ENCODE results near the genes CLEC18B, GLG1 and ZNRF1.

DNA sequence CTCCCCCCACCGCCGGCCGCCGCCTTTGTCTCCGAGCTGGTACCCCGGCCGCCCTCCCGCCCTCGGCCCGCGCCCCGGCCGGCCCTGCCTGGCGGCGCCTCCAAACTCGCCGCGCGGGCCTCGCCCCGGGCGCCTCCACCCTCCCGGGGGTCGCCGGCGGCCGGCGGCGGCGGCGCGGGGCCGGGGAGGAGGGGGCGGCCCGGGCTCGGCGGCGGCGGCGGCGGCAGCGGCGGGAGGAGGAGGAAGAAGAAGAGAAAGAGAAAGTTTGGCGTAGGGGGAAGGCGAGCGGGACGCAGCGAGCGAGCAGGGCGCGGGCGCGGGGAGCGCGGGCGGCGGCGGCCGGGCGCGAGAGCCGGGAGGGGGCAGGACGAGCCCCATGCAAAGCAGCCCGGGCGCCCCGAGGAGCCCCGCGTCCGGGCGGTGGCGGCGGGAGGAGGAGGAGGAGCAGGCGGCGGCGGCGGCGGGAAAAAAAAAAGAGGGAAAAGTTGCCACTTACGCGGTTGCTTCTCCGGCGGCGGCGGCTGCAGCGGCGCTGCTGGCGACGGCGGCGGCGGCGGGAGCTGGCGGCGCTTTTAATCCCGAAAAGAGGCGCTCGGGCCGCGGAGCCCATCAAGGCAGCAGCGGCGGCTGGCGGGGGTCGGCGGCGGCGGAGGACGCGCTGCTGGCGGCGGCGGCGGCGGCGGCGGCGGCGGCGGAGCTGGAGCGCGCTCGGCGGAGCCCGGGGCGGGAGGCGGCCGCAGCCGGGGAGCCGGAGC is 10.3 kb upstream of the ZFHX3 start:
- PRO-cap = bidirectional peak, plus-strand start at position 28 of the sequence, minus-strand start outside the sequence; bidirectional peak, plus-strand start at position 306 of the sequence, minus-strand start at position 248 of the sequence; bidirectional peak, plus-strand start outside the sequence, minus-strand start at position 652 of the sequence

DNA sequence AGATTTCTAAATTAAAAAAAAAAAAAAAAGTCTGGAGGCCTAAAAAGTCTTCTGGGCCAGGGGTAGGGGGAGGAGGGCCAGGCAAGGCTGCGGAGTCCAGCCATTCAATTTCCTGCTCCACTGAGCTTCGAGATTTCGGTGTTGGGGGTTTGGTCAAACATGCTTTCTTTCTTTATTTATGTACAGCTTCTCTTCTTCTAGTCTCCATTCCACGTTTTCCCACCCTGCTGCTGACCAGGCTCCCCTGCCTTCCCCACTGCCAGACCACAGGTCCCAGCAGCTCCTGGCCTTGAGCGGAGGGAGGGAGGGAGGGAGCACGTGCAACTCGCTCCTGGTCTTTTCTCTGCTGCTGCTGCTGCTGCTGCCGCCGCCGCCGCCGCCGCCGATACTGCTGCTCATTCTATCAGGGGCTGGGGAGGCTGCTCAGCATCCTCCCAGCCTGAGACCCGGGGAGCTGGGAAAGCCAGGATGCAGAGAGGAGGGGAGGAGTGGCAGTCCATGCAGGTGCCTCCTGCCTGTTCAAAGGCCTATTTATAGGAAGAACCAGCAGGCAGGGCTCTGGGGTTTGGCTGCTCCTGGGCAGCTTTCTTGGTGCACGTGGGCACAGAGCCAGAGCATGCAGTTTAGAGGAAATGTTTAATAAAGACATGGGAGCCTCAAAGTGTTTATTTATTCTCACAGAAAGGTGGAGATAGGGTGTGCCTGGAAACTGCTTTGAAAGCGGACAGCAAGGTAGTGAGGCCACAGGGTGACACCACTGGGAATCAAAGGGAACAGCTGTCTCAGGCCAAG is 23.4 kb upstream of the ZFHX3 start:
- PRO-cap = bidirectional peak, plus-strand start at position 473 of the sequence, minus-strand start at position 390 of the sequence

- PRO-cap = no peak
These were observed 45.8 kb upstream of the ZFHX3 start for GRCh38 chr16:73093736-73094042.

- PRO-cap = no peak
These were observed 78.4 kb upstream of the ZFHX3 start for GRCh38 chr16:73126130-73126959.

GRCh38 chr16:73690464-73690833 is 606.2 kb upstream of the PSMD7 start:
- PRO-cap = unidirectional peak, plus-strand start at chr16:73690576

GRCh38 chr16:74302667-74303407 is 6.2 kb downstream of the PSMD7 start:
- PRO-cap = no peak

DNA sequence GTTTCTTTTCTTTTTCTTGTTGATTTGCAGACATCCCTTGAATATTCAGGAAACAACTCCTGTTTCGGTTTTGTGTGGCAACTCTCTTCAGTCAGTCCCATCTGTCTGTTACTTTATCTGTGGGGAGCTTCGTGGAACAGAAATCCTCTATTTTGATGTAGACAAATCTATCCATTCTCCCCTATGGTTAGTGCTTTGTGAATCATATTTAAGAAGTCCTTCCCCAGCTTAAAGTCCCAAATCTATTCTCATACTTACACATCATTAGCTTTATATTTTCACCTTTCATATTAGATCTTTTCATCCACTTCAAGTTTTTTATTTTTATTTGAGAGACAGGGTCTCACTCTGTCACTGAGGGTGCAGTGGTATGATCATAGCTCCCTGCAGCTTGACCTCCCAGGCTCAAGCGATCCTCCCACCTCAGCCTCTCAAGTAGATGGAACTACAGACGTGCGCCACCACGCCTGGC is 20.9 kb downstream of the PSMD7 start:
- PRO-cap = no peak

DNA sequence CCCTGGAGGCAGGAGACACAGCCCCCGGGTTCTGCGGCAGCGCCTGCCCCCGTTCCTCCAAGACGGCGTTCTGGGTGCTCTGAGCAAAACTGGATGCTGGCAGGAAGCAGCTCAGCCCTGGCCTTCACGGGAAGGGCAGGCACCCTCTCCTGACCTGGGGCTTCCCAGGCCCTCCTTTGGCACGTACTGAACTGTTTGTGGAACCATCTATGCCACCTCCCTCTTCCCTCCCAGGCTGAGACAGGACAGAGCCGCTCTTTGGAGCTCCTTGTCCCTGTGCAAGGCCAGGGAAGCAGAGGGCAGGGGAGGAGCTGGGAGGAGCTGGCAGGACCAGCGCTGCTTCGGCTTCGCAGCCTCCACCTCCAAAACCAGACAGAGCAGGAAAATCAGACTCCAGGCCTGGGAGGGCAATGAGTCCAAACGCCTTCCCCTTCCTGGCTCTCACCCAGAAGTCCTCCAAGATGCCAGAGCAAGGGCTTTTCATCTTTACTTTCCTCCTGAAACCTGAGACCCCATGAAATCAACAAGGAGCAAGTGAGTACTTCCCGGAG is 22.4 kb downstream of the NPIPB15 start:
- PRO-cap = no peak

- PRO-cap = no peak
These were observed at the start of gene CLEC18B for GRCh38 chr16:74421079-74421587. Gene CLEC18B (minus strand): TSS chr16:74421478.

GRCh38 chr16:74606112-74607334 is at the start of gene GLG1:
Gene GLG1 (minus strand): TSS chr16:74607114.
- PRO-cap = bidirectional peak, plus-strand start at chr16:74606524, minus-strand start at chr16:74606567; bidirectional peak, plus-strand start at chr16:74606691, minus-strand start at chr16:74606603; bidirectional peak, plus-strand start at chr16:74607211, minus-strand start at chr16:74607097

- PRO-cap = no peak
These were observed 28.5 kb upstream of the GLG1 start for GRCh38 chr16:74635379-74635814.

- PRO-cap = no peak
These were observed 712 bp upstream of the RFWD3 start for GRCh38 chr16:74667281-74667896.

GRCh38 chr16:74734008-74734920 is 33.6 kb upstream of the MLKL start:
- PRO-cap = no peak

DNA sequence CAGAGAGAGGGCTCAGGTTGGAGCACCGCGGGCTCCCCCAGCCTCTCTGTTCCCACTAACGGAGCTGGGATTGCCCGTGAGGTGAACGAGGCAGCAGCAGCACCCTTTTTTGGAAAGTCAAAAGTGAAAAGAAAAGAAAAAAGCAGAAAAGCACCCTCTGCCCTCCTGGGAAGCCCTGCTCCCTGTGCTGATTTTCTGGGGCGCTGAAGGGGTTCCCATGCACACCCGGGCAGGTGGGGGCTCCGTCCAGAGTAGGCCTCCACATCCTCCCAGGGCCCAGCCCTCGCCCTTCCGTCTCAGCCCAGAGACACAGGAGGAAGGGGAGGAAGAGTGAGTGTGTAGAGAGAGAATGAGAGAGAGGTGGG is 36.8 kb downstream of the FA2H start:
- PRO-cap = bidirectional peak, plus-strand start outside the sequence, minus-strand start at position 311 of the sequence

- PRO-cap = bidirectional peak, plus-strand start at chr16:74741059, minus-strand start at chr16:74740969; bidirectional peak, plus-strand start at chr16:74741212, minus-strand start at chr16:74741107
These were observed 33.8 kb downstream of the FA2H start for GRCh38 chr16:74740756-74741348.

DNA sequence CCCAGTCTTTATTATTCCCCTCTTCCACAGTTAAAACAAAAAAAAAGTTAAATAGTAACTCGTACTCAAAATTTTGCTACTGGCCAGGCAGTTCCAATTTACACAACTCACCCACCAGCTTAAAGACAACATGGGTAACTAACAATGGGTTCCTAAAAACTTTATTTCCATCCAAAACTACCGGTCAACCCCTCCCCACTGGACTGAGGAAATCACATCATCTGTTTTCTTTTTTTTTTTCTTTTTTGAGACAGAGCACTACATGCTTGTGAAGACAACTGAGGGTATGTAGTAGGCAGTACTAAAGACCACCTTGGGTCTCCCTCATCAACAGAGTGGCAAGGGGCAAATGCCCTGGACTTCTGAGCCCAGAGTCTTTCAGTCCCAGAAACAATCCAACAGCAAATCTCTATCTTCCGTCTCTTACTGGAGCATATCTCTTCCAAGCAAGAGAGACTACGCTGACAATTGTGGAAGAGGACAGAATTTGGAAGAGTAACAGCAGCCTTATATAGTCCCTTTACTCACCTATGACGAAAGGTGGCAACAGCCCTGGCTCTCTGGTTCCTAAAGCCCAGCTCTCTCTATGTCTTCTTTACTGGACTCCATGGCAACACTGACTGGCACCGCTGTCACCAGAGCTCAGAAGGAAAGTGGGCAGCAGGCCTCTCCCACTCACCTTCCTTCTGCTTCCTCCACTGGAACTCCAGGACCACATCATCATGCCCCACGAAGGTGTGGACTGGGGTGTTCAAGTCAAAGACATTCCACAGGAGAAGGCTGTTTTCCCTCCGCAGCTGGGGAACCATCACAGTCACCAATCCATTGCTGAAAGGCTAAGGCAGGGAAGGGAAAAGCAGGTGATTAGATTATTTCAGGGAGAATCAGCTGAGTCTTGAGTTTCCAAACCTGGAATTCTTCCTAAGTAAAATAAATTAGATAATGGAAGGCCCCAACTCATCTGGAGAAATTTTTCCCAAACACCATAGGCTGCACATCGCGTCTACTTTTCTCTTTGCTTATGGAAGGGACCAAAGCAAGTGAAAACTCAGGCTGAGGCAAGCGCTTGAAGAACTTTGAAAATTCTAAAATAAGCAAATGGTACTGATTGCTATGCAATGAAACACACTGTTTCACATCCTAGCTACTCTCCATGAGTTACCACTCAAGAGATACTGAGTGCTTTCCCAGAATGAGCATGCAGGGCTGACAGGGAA is 63.2 kb downstream of the WDR59 start:
- PRO-cap = no peak

GRCh38 chr16:74962343-74963025 is 22.4 kb downstream of the WDR59 start:
- PRO-cap = no peak

GRCh38 chr16:74998410-74999129 is at the start of gene ZNRF1:
Gene ZNRF1 (plus strand): TSS chr16:74999024.
- PRO-cap = unidirectional peak, plus-strand start at chr16:74999033

GRCh38 chr16:75011454-75012384 is 12.9 kb downstream of the ZNRF1 start:
- PRO-cap = no peak

- PRO-cap = bidirectional peak, plus-strand start at chr16:75065695, minus-strand start at chr16:75065614
These were observed 51.0 kb downstream of the LDHD start for GRCh38 chr16:75065472-75066076.

Data from rectum (tissue), 1 donor.